Placental pericyte (primary cell): Measurements from ENCODE around the genes LANCL2, VOPP1 and PSPH.

- CAGE, long polyA plus RNA: no peak
Observed at GRCh38 chr7:53811412-53811783, 730.8 kb upstream of the VSTM2A start.

GRCh38 chr7:54703380-54703794 is 55.6 kb downstream of the SEC61G start:
- CAGE, long polyA plus RNA: no peak

- CAGE, long polyA plus RNA: no peak
Observed at GRCh38 chr7:55021199-55021609, 2.4 kb downstream of the EGFR start.

DNA sequence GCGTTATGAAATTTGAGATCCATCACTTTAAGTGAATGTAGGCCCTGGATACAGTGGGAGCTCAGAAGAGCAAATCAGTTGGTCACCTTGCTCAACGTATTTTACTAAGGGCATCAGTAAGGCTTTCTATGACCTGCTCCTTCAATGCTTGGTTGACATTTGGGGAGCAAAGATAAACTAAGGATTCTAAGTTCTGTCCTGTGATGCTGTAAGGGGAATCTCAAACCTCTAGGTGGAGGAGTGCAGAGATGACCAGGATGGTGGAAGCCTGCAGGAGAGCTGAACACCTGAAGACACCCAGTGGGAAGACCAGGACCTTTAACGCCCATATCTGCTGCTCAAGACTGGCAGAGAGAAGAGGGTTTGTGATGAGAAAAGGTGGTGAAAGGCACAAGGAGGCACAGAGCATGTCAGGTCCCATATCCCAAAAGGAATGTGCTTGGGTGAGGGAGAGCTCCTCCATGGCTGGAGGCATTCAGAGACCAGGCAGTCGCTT is 20.4 kb downstream of the EGFR start:
- CAGE, long polyA plus RNA: no peak

DNA sequence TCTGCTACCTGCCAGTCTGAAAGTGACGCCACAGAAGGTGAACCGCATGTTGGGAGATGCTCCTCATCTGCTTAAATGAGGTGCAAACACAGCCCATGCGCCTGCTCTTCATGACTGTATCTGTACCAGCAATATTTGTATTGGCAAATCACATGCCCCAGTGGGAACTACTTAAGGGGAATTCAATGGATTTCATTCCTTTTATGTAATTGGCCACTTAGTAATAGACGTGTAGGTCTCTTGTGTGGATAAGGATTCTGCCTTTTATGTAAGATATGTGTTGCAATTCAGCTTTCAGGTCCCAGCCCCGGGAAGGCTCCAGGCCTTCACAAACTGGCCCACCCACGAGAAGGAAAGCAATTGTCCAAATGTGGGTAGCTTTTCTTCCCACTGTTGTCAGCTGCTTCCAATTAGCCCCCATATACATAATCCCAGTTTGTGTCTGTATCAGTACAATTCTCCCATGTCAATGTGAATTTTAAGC is 42.2 kb downstream of the EGFR start:
- CAGE, long polyA plus RNA: no peak

GRCh38 chr7:55078430-55078758 is 59.6 kb downstream of the EGFR start:
- CAGE, long polyA plus RNA: no peak

GRCh38 chr7:55188542-55189312 is 169.9 kb downstream of the EGFR start:
- CAGE, long polyA plus RNA: no peak

GRCh38 chr7:55365093-55366156 is at the start of gene LANCL2:
Gene LANCL2, plus strand, starts transcription at chr7:55365337.
- CAGE, long polyA plus RNA: no peak

DNA sequence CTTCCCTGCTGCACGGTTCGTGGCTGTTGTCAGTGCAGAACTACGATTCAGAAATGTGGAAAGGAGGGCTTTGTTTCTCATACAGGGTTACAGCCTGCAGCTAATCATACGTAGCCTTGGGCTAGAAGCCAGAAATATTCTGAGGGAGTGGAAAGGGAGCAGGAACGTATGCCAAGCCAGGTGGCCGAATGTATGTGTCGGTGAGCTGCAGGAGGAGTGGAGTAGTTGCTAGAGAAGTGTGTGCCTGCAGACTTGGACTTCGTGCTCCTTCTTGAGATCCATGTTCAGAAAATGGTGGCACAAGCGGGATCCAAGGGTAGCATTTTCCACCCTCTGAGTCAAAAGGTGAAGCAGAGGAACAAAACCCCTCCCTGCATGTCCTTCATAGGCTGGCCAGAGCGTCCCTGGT is 40.8 kb downstream of the LANCL2 start:
- CAGE, long polyA plus RNA: no peak

DNA sequence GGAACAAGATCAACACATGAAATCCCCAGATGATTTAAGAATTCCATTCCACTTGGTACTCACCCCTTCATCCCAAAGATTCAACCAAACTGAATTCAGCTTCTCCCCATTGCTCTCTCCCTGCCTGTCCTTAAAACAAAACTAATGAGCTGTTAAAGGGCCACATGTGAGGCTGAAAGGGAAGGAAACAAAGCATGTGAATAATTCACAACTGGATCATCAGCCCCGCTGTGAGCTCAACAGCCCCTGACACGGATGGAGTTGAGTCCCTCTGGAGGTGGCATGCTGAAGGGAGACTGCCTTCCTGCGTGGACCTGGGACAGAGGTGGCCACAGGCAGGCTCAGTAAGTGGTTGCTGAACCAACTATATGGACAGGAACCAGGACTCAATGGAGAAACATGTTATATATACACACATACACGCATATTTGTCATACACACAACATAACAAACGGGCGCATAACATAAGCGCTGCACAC is 32.8 kb downstream of the VOPP1 start:
- CAGE, long polyA plus RNA: no peak

GRCh38 chr7:55555887-55556659 is 16.2 kb downstream of the VOPP1 start:
- CAGE, long polyA plus RNA: no peak

- CAGE, long polyA plus RNA: no peak
Observed at GRCh38 chr7:55570739-55571272, 1.5 kb downstream of the VOPP1 start.

GRCh38 chr7:55572248-55573275 is at the start of gene VOPP1:
Gene VOPP1, minus strand, starts transcription at chr7:55572502.
- CAGE, long polyA plus RNA: no peak

- CAGE, long polyA plus RNA: no peak
Observed at GRCh38 chr7:55573276-55573576, 924 bp upstream of the VOPP1 start.

GRCh38 chr7:55593585-55593923 is 21.3 kb upstream of the VOPP1 start:
- CAGE, long polyA plus RNA: no peak

- CAGE, long polyA plus RNA: no peak
Observed at GRCh38 chr7:55965852-55966365, 1.5 kb downstream of the NIPSNAP2 start.

- CAGE, long polyA plus RNA: no peak
Observed at GRCh38 chr7:56029074-56029523, 22.1 kb downstream of the PSPH start.

- CAGE, long polyA plus RNA: no peak
Observed at GRCh38 chr7:56050899-56051632, at the start of gene PSPH. Gene PSPH, minus strand, starts transcription at chr7:56051444.

- CAGE, long polyA plus RNA: no peak
Observed at GRCh38 chr7:56104497-56104843, 1.8 kb downstream of the CHCHD2 start.

GRCh38 chr7:57821763-57822244 is 371.8 kb downstream of the ZNF716 start:
- CAGE, long polyA plus RNA: no peak